ENCODE measurements around the genes OR4F17 and TPGS1.

- PRO-cap = no peak
- RAMPAGE, long total RNA, 4 experiments = no peak in any of the 4 experiments
Measured at GRCh38 chr19:106839-107263, at the start of gene OR4F17. OR4F17 (plus strand) TSS chr19:107104.

GRCh38 chr19:341549-341902 lies 3.1 kb downstream of the MIER2 start:
- PRO-cap = no peak
- RAMPAGE, long total RNA, 4 experiments = no peak in any of the 4 experiments

DNA sequence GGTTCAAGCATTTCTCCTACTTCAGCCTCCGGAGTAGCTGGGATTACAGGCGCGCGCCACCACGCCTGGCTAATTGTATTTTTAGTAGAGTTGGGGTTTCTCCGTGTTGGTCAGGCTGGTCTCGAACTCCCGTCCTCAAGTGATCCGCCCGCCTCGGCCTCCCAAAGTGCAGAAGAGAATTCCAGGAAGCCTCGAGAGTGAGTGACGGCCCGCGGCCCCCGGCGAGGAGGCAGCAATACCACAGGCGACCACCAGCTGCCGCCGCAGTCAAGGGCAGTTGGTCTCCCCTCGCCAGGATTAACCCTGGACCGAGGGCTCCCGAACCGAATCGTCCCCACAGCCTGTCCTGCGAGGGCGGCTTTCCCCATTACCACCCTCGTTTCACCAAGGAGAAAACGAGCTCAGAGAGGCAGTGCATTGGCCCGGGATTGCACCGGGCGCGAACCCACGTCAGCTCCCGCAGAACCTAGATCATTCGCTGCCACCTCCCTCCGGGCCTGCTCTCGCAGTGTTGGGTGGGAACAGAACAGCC lies 8.1 kb upstream of the THEG start:
- PRO-cap = no peak
- RAMPAGE, long total RNA, 4 experiments = no peak in any of the 4 experiments

GRCh38 chr19:507344-508077 lies at the start of gene TPGS1:
TPGS1 (plus strand) TSS chr19:507497.
- PRO-cap = unidirectional peak, plus-strand start at chr19:507500; unidirectional peak, minus-strand start at chr19:507853
- RAMPAGE, long total RNA, 4 experiments = start-site peak on the plus strand in 4 of 4 experiments, at chr19:507493-507503 at its widest, 35 to 101 reads per replicate

- PRO-cap = no peak
- RAMPAGE, long total RNA, 4 experiments = no peak in any of the 4 experiments
Measured at GRCh38 chr19:739955-740965, 10.7 kb upstream of the MISP start.

DNA sequence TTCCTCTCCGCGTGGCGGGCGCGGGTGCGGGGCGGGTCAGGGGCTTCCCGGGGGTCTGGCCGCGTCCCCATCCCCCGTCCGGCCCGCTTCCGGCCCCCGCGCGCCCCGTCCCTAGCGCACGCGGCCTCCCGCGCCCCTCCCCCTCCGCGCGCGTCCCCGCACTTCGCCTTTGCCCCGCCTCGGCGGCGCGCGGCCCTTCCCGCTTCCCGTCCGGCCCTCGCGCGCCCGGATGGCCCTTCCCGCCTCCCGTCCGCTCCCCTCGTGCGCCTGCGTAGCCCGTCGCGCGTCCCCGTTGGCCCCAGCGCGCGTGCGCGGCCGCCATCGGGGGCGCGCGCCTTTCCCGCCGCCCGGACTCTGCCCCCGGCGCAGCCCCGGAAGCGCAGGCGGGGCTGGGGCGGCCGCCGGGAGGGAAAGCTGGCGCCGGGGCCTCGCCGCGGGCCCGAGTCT lies 404 bp downstream of the PTBP1 start:
- PRO-cap = bidirectional peak, plus-strand start at position 382 of the sequence, minus-strand start at position 136 of the sequence
- RAMPAGE, long total RNA, 4 experiments = no peak in any of the 4 experiments

GRCh38 chr19:799061-799949 lies 2.1 kb downstream of the PTBP1 start:
- PRO-cap = no peak
- RAMPAGE, long total RNA, 4 experiments = no peak in any of the 4 experiments

DNA sequence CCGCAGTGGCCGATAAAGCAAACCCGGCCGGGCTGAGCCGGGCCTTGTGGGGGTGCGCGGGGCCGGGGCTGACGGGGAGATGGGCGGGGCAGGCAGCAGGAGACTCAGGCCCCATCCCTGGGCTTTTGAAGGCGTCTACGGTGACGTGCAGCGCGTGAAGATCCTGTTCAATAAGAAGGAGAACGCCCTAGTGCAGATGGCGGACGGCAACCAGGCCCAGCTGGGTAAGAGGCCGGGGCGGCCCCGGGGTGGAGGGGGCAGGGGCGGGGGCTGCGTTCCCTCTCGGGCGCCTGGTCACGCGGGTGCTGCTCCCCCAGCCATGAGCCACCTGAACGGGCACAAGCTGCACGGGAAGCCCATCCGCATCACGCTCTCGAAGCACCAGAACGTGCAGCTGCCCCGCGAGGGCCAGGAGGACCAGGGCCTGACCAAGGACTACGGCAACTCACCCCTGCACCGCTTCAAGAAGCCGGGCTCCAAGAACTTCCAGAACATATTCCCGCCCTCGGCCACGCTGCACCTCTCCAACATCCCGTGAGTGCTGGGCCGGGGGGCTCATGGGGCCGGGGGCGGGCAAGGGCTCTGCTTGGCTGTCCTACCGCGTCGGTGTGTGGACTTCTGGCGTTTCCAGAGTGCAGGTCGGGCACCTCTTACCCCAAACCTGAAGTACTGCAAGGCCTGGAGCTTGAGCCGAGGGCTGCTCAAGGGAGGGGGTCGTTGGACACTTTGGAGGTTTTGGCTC lies 11.1 kb downstream of the PTBP1 start:
- PRO-cap = no peak
- RAMPAGE, long total RNA, 4 experiments = no peak in any of the 4 experiments

DNA sequence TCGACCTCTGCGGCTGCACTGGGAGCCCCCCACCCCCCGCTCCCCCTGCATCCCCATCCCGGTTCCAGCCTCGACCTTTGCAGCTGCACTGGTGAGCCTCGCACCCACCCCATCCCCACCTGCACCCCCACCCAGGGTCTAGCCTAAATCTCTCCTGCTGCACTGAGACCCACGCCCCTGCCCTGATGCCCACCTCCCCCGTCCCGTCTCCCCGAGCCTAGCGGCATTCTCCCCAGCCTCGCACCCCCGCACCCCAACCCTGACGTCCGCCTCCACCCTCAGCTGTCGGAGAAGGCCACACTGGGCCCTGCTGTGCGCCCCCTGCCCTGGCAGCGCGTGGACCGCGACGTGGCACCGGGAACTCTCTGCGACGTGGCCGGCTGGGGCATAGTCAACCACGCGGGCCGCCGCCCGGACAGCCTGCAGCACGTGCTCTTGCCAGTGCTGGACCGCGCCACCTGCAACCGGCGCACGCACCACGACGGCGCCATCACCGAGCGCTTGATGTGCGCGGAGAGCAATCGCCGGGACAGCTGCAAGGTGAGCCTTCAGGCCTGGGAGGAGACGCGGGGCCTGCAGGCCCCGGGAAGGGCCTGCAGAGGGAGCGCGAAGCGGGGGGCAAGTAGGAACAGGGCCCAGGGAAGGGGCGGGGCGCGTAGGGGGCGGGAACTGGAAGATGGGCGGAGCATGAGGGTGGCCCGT lies 2.1 kb downstream of the CFD start:
- PRO-cap = no peak
- RAMPAGE, long total RNA, 4 experiments = start-site peak on the plus strand in 4 of 4 experiments, centred at positions 401 to 504 of the sequence, 58 to 154 reads per replicate

DNA sequence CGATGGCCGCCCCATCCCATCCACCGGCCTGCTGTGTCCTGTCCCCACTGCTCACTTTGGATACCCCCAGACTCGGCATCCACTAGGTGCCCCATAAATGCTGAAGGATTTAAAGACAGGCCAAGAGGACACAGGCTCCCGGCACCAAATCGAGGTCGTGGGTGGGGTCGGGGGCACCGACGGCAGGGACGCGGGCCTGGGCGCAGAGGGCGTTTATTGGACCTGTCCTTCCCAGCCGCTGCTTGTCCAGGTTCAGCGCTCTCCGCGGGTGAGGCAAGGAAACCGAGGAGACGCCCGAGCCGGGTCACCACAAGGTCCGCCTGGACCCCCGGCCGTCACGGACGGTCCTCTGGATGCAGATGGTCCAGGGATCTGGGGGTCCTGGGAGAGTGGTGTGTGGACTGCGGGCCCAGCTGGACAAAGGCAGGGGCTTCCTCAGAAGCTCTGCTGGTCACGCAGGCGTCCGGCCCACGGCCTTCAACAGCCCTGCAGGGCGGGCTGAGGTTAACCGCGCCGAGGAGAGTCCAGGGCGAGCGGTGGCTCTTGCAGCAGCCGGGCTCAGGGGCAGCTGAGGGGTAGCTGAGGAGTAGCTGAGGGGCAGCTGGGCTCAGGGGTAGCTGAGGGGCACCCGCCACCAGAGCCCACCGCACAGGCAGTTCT lies 8.4 kb downstream of the CFD start:
- PRO-cap = no peak
- RAMPAGE, long total RNA, 4 experiments = no peak in any of the 4 experiments

DNA sequence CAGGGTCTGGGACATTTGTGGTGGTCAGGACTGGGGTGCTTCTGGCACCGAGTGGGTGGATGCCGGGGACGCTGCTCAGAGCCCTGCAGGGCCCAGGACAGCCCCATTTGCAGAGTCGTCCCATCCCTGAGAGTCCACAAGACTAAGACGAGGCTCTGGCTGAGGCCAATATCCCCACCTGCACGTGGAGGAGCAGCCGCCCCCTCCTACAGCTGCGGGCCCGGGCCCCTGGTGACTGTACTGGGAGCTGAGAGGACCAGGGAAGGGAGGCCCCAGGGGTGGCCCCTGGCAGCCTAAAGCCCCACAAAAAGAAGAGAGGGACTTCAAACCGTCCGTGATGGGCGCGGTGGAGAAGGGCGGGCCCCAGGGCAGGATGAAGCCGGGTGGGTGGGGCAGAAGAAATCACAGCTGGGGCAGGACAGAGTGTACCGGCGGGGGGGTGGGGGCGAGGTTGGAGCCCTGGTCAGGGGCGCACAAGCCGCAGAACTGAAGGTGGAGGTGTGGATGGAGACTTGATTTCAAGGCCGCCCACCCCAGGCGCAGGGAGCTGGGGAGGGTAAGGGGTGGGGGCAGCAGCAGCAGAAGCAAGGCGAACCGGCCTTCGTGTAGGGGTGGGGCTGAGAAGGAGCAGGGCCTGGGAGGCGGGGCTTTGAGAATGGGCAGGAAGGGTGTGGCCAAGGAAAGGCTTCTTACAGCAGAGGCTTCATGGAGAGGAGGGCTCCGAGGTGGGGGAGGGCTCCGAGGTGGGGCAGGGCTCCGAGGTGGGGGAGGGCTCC lies 12.9 kb downstream of the CFD start:
- PRO-cap = no peak
- RAMPAGE, long total RNA, 4 experiments = no peak in any of the 4 experiments

GRCh38 chr19:903066-903579 lies 9.9 kb downstream of the R3HDM4 start:
- PRO-cap = no peak
- RAMPAGE, long total RNA, 4 experiments = no peak in any of the 4 experiments

DNA sequence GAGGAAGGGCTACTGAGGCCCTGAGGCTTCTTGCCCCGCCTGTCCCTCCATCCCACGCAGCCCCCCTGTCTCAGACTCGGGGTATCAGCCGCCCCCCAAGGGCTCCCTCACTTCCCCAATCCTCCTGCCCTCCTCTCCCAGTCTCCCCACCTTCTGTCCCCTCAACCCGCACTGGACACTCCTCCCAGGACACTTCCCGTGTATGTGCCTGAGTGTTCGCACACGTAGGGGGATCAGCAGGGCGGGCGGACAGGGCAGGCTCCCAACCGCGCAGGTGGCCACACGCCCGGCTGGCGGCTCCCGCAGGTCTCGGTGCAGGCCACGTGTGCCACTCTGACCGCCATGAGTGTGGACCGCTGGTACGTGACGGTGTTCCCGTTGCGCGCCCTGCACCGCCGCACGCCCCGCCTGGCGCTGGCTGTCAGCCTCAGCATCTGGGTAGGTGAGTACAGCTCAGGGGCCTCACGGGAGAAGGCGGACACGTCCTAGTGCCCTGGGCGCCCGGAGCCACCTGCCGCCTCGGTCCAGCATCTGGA lies 2.1 kb downstream of the KISS1R start:
- PRO-cap = no peak
- RAMPAGE, long total RNA, 4 experiments = no peak in any of the 4 experiments

GRCh38 chr19:947238-948249 lies 21.7 kb downstream of the ARID3A start:
- PRO-cap = no peak
- RAMPAGE, long total RNA, 4 experiments = no peak in any of the 4 experiments

GRCh38 chr19:1014025-1014737 lies 6.7 kb downstream of the TMEM259 start:
- PRO-cap = no peak
- RAMPAGE, long total RNA, 4 experiments = no peak in any of the 4 experiments

DNA sequence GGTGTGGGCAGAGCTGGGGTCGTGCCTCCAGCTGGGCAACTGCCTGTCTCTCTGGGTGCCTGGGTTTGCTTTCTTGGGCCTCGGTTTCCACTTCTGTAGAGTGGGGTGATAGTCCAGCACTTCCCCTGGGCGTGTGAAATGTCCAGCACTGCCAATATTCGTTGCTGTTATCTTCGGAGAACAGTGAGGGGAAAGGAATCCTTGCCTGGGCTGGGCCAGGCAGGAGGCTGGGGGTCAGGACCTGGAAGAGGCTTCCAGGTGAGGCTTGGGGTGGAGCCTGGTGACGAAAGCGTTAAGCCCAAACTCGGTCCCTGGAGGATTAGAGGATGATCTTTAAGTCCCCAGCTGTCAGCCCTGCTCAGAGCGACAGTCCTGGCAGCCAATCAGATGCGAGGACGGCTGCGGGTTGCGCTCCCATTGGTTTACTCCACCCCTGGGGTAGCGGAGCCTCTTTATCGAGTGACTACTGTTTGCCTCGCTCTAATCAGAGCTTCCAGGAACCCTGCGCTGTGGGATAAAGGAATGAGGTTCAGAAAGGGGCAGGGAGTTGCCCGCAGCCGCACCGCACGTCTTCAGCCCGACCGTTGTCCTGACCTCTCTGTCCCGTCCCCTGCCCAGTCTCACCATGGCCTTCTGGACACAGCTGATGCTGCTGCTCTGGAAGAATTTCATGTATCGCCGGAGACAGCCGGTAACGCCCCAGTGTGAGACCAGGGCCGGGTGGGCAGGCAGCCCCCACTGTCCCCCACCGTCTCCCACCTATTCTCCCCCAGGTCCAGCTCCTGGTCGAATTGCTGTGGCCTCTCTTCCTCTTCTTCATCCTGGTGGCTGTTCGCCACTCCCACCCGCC lies 1.1 kb downstream of the ABCA7 start:
- PRO-cap = no peak
- RAMPAGE, long total RNA, 4 experiments = no peak in any of the 4 experiments

DNA sequence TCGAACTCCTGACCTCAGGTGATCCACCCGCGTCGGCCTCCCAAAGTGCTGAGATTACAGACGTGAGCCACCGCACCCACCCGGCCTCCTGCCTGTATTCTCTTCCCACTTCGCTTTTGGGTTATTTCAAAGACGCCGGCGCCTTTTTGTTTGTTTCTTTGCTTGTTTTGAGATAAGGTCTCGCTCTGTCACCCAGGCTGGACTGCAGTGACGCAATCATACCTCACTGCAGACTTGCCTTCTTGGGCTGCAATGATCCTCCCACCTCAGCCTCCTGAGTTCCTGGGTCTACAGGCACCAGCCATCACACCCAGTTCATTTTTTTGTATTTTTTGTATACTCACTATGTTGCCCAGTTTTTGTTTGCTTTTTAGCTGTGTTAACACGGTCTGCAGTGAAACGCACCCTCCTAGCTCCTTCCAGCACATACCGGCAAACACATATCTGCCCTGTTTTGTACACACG lies 8.5 kb downstream of the ARHGAP45 start:
- PRO-cap = no peak
- RAMPAGE, long total RNA, 4 experiments = no peak in any of the 4 experiments

GRCh38 chr19:1105313-1105529 lies 1.4 kb downstream of the GPX4 start:
- PRO-cap = no peak
- RAMPAGE, long total RNA, 4 experiments = no peak in any of the 4 experiments

DNA sequence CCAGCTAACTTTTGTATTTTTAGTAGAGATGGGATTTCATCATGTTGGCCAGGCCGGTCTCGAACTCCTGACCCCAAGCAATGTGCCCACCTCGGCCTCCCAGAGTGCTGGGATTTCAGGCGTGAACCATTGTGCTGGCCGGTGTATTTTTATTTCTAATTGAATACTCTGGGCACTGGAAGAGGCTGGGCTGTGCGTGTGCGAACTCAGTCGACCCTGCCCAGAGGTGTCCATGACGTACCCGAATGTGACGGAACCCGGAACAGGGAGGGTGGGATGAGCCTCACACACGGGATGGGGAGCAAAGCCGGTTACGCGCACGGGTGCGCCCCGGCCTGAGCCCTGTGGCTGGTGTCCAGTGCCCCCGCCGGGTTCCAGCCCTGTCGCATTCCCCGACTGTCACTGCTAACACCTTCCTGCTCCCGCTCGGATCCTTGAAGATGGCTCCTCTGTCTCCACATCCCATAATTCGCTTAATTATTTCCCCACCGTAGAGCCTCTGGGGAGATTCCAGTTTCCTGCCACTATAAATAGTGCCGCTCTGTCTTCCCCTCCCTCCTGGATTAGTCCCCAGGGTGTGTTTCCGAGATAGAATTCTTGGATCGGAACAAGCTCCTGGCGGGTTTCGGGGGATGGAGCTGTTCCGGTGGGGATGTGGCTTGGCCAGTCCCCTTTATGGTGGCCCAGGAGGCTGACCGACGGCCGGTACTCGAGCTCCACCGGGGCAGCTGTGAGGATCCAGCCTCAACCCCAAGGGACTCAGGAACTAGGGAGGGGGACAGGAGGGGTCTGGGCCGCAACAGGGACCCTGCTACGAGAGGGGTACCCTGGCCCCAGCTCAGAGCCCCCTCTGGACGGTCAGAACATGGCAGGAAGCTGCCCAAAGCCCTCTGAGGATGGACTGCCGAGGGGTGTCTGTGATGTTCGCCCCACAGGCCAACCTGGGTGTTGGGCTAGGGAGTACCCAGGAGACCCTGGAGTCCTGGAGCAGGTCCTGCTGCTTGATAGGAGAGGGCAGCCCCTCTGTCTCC lies 21.9 kb downstream of the SBNO2 start:
- PRO-cap = unidirectional peak, plus-strand start at position 293 of the sequence; bidirectional peak, plus-strand start at position 621 of the sequence, minus-strand start at position 475 of the sequence
- RAMPAGE, long total RNA, 4 experiments = no peak in any of the 4 experiments

- PRO-cap = no peak
- RAMPAGE, long total RNA, 4 experiments = no peak in any of the 4 experiments
Measured at GRCh38 chr19:1167613-1168059, 6.4 kb downstream of the SBNO2 start.

All from esophagus muscularis mucosa (tissue), 4 donors.